GM19240 (cell line): ENCODE data around the genes CRX and LIG1.

DNA sequence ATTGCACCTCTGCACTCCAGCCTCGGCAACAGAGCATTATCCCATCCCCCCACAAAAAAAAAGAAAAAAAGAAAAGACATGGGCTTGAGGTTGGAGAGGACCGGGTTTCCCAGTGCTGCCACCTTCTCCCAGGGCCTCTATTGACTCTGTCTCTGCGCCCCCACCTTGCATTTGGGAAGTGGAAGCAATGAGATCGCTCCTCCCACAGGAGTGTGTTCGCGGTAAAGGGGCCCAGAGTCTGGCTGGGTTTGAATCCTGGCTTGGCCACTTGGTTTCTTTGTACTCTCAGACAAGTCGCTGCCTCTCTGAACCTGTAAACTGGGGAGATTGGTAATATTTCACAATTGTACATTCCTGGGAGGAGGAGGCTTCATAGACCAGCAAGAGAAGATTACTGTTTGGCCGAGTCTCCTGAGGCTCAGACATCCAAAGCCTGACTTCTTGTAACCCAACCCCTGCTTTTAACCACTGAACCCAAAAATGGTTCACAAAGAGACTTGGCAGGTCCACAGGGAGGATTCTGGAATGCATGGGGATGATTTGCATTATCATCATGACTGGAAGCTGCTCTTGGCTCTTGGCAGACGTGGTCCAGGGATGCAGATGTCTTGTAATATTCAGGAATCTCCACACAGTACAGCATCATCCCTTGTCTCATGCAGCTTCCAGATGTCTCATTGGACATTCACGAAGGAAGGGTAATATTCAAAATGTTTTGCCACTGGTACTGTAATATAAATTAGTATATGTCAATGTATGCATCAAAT, 13.6 kb upstream of the STRN4 start:
- RRBS: no CpG with 5 or more reads among the region's 10 CpGs

DNA sequence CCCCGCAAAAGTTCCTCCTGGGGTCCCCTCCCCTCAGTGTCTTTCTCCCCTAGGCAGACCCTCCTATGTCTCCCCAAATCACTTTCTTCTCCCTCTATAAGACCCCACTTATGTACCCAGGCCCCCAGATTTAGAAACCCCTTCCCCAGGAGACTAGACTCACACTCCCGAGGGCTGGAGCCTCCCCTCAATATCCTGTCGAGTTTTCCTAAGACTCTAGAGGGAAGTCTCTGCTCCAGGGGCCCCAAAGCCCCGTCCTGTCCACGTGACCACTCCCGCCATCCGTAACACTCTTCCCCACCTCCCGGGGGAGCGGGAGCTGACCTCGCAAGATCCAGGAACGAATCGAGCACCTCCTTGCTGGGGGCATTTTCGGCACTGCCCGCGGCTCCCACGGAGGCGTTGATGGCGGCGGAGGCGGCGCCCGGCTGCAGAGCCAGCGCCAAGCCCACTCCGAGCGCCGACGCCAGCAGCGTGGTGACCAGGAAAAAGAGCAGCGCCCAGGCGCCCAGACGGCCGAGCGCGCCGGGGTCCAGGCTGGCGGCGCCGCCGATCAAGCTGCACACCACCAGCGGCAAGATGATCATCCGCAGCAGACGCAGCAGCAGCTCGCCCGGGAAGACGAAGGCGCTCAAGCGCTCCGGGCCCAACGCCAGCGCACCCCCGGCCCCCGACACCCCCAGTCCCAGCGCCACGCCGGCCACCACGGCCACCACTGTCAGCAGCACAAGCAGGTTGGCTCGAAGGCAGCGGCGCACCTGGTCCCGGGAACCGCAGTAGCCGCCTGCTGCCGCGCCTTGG, 1.1 kb downstream of the SLC1A5 start:
- RRBS: 1% methylated on average over 25 of the region's 64 CpGs

DNA sequence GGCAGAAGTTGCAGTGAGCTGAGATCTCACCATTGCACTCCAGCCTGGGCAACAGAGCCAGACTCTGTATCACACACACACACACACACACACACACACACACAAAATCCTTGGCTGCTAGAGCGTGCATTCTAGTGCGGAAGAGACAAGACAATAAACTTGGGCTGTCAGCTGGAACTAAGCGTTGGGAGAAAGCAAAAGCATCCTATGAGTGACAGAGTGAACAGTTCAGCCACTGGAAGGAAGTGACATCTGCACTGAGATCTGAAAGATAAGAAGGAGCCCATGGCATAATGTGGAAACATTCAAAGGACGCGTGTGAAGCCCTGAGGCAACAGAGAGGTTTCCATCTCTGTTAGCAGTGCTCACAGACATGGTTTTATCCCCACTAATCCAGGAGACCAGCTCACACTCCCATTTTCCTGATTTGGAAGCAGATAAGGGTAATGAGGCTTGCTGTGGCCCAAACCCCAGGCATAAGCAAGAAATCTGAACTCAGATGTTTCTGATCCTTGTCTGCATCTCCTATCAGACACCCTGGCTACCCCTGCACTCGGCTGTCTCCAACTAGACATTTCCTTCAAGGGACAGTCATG, 3.6 kb upstream of the SLC1A5 start:
- RRBS: no CpG with 5 or more reads among the region's 6 CpGs

DNA sequence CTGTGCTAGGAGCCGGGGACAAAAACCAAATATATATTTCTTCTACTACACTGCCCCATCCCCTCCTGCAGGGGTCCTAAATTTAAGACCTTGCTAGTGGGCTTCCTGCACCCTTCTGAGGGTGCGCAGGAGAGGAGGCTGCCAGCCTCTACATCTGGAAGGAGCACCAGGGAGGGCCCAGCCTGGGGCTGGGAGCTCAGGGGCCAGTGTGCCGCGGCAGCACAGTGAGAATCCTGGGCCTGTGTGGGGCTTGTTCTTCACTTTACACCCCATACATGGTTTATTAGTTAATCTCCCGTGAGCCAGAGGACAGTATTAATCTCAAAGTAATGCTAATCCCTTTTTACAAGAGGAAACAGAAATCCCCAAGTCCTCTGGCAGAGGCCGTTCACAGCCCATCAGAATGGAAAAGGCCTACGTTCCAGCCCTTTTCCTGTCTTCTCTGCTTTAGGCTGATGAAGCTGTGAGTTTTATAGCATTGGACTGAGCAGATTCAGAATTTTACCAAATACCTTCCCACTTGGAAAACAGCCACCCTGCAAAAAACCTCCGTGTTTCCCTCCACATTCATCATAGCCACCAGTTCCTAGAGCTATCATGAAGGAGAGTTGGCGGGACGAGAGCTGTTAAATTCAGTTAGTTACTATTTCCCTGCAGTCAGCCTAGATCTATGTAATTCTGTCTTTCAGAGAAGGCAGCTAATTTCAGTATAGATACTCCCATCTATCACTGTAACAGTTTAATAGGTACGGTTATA, 44.2 kb upstream of the NPAS1 start:
- RRBS: no CpG with 5 or more reads among the region's 11 CpGs

DNA sequence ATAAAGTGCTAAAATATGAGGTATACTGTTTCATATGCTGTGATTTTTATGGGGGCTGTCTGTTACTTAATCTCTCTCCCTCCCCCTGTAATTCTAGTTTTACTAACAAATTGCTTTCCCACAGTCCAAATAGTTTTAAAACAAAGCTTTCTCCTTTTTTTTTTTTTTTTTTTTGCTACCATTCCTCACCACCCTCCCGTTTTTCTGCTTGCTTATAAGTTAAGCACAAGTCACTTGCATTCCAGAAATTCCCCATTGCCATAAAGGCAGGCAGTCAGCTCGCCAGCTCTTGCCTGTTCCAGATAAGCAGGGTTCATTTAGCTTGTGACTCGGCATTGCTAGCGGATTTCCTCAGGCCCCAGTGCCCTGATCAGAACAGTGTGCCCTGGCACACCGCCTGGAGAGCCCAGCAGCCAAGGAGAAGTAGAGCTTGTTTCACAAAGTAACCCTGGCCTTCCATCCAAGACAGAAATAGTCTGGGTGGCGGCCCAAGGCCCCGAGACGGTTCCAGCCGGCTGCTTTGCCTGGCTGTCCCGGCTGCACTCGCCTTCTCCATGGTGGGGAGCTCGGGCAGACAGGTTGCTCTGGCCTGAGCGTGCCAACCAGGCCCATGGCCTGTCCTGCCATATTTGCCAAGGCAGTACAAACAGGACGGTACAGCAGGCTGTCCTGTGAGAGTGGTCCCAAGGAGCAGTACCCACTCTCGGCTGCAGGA, 43.4 kb upstream of the NPAS1 start:
- RRBS: no CpG with 5 or more reads among the region's 15 CpGs

DNA sequence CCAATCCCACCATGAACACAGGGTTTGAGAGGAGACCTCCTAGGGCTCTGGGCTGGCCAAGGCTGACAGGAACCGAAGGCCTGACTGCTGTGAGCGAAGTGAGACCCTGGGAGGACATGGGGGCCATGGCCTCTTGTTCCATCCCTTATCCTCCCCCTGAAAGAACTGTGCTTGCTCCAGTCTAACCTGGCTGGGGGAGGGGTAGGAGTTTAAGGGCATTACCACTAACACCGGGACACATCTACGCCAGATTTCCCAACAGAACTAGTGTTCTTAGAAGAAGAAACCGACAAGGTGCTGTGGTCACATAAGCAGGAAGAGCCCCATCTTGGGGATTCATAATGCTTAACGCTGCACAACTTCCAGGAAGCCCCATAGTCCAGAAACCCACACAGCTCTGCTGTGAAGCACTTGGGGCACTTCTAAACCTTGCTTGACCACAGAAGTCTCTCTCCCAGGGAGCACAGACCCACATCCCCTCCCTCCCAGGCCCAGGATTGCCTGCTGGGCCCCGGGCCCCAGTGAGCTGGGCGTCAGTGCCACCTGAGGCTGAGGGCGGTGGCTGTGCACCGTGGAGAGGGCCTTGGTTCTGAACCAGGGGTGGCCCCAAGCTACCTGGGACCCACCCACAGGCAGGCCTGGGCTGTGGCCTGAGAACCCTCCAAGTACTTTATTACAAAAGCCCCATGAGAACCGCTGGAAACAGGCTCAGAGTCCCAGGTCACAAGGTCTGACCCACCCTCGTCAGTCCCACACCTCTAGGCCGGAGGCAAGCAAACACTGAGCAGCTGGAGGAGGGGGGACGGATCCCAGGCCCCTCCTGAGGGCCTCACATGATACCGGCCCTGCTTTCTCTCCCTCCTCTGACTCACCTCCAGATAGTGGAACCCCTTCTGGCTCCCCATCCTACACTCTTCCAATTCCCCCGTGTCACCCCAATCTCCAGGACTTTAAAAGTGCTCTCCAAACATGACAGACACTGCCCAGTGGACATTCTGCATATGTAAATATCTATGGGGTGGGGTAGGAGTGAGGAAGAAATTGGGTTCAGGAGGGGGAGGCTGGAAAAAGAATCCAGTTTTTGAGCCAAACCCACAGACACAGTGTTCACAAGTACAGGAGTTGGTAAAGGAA, 18.6 kb downstream of the ZC3H4 start:
- RRBS: 45% methylated on average over 2 of the region's 16 CpGs

DNA sequence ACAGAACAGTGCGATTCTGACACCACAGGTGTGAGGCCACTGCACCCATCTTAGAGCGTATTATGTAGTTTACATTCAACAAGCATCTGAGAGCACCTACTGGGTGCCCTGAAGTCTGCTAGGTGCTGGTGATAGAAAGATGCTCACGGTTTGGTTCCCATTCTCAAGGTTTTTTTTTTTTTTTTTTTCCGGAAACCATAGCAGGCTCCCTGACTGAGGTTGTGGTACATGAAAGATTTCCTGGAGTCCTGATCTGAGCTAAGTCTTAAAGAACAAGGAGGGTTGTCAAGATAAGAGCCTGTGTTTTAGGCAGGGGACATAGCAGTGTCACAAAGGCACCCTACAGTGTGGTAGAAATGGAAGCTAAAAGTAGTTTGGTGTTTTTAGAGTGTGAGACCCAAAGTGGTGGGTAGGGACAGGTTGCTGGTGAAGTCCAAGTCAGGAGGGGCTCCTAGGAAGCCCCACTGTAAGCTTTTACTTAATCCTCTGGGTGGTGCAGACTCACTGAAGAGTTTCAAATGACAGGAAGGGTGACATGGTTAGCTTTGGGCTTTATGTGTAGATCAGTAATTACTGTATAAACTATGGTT, 15.2 kb downstream of the SAE1 start:
- RRBS: no CpG with 5 or more reads among the region's 4 CpGs

GRCh38 chr19:47232408-47233259, 1.6 kb upstream of the BBC3 start:
- RRBS: no CpG with 5 or more reads among the region's 17 CpGs

- RRBS: no CpG with 5 or more reads among the region's 16 CpGs
Observed at GRCh38 chr19:47377256-47377779, 28.2 kb downstream of the DHX34 start.

- RRBS: 5% methylated on average over 20 of the region's 51 CpGs
Observed at GRCh38 chr19:47418478-47419296, 640 bp downstream of the MEIS3 start.

DNA sequence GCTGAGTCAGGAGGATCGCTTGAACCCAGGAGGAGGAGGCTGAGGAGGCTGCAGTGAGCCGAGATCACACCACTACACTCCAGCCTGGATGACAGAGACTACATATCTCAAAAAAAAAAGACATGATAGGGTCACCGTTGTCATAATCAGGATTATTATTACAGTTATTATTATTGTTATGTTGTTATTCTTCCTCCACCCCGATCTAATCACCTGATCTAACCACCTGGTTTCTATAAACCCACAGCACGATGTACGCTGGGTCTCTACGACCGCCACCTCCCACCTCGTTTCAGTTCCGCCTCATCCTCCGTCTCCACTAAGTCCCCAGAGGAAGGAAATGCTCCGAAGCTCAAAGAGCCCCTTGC, 15.8 kb upstream of the MEIS3 start:
- RRBS: no CpG with 5 or more reads among the region's 12 CpGs

GRCh38 chr19:47500971-47501883, 13.6 kb downstream of the NAPA start:
- RRBS: no CpG with 5 or more reads among the region's 12 CpGs

DNA sequence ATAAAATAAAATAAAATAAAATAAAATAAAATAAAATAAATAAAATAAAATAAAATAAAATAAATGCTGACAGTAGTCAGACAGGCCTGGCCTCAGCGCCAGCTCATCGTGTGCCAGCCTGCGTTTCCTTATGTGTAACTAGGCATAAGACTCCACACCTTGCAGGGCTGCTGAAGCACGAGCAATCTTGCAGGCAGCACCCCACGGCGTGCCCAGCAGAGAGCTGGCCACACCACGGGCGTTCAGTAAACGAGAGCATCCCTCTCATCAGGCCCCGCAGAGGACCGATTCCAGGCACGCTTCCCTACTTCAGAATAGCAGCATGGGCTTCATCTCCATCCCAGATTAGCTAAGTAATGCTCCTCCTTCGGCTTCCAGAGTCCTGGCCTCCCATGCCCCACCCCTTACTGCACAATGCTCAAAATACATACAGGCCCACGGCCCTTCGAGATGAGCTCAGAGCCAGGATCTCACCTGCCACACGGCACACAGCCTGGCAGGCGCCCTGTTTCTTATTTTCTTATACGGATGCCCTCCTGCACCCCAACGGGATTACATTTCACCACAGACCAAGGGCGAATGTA, 5.5 kb downstream of the NAPA start:
- RRBS: no CpG with 5 or more reads among the region's 20 CpGs

- RRBS: no CpG with 5 or more reads among the region's 9 CpGs
Observed at GRCh38 chr19:47758237-47758697, 12.9 kb downstream of the NOP53 start.

- RRBS: 0% methylated on average over 2 of the region's 17 CpGs
Observed at GRCh38 chr19:47821813-47822322, at the start of gene CRX. CRX (plus strand) TSS chr19:47821937.

DNA sequence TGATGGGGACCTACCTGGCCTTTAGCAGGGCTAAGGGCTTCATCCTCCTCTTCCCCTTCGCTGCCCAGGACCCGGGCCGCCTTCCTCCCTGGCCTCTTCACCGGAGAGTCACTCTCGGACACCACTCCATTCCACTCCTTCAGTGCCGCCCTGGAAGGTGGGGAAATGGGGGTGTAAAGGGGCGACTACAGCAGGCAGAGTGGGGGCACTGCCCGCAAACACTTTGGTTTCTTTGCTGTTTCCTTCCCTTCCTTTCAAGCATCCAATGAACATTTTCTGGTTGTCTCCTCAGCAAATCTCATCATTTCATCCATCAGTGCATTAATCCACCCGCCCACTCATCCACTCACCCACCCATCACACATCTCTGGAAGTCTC, 8.8 kb downstream of the LIG1 start:
- RRBS: no CpG with 5 or more reads among the region's 9 CpGs

DNA sequence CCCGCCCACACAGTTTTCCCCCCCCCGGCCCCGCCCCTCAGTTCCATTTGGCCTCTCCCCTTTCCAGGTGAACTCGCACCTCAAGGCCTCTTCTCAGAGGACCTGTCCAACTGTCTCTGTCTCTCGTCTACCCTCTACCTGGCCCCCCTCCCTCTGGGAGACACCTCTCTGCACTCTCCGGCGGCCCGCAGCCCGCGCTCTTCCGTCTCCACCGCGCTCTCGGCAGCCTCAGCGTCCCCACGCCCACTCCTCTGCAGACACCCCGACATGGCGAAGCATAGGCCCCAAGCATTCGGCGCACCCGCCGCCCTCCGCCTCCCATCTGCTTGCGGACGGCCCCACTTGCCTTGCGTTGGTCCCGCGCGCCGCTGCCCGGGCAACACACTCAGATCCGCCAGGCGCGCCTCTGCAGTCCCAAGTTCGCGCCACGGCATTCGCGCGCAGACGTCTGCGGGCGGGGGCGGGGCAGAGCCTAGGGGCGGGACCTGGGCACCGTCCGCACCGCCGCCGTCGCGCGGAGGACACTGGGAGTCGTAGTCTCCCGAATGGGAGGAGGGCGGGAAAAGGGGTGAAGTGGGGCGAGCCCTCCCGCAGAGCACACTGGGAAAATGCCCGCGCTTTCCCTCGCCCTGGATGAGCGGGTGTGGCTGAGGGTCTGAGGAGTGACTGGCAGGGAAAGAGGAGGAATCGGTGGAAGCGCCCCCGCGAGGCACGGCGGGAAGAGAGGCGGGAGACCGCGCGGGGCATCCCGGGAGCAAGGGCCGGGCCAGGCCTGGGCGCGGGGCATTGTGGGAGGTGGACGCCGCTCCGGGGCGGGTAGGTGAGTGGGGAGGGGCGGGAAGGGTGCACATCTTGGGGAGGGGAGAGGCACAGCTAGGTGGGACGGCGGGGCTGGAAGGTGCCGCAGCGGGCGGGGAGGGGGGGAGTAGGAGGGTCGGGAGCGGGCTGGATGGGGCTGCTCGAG, at the start of gene LIG1:
Gene LIG1, minus strand, starts transcription at position 450 of the 964 bp plus-strand sequence.
- RRBS: 3% methylated on average over 6 of the region's 89 CpGs

- RRBS: 95% methylated on average over 16 of the region's 80 CpGs
Observed at GRCh38 chr19:48195022-48196361, 25.0 kb downstream of the ZSWIM9 start.

DNA sequence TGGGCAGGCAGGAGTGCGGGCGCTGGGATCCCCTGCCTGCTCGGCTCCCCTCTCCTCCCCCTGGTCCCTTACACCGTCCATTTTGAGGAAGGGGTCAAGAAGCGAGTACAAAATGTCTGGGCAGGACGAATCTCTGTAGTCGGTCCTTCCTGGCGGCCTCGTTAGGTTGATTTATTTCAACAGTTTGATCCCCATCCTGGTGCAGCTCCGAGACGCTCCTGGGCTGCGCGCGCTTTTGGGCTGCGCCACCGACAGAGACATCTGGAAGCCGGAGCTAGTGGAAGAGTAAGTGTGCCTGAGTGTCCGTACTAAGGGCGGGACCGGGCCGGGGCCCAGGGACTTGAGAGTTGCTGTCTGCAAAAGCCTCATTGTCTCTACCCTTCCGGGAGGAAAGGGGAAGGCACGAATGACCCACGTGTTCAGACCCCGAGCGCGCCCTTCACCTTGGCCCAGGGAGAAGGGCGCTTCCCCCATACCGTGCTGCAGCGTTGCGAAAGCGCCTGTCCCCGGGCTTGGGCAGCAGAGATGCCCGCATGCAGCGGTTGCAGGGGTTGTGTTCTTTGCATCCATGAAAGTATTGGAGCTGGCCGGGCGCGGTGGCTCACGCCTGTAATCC, 1.8 kb downstream of the ZNF114 start:
- RRBS: 19% methylated on average over 7 of the region's 39 CpGs

- RRBS: 19% methylated on average over 53 of the region's 136 CpGs
Observed at GRCh38 chr19:48442768-48443607, 2.8 kb upstream of the GRWD1 start.